Measurements from ENCODE around the genes NDST4 and METTL14.

DNA sequence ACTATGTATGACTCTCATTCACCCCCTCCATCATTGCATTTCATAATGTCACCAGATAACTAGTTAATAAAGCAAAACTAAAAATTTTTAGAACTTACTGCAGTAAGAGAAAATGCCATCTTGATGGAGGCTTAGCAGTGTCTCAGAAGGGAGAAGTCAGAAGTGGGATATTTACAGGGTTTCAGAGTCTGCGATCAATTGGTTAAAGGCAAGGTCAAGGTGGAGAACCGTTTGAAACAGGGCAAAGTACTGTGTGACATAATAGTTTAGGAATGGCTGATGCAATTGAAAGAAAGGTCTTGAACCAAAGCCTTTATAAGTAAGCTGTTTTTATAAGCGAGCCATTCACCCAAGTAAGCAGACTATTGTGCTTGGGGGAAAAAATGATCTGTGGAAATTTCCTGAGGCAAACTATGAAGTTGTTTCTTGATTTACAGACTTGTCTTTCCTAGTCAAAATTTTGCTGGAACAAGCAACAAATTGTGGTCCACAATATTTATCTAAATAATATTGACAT, 327.4 kb downstream of the CAMK2D start:
- PRO-cap: no peak

GRCh38 chr4:113471784-113472367, 289.7 kb downstream of the CAMK2D start:
- PRO-cap: no peak

GRCh38 chr4:113740733-113741205, 20.8 kb downstream of the CAMK2D start:
- PRO-cap: no peak

DNA sequence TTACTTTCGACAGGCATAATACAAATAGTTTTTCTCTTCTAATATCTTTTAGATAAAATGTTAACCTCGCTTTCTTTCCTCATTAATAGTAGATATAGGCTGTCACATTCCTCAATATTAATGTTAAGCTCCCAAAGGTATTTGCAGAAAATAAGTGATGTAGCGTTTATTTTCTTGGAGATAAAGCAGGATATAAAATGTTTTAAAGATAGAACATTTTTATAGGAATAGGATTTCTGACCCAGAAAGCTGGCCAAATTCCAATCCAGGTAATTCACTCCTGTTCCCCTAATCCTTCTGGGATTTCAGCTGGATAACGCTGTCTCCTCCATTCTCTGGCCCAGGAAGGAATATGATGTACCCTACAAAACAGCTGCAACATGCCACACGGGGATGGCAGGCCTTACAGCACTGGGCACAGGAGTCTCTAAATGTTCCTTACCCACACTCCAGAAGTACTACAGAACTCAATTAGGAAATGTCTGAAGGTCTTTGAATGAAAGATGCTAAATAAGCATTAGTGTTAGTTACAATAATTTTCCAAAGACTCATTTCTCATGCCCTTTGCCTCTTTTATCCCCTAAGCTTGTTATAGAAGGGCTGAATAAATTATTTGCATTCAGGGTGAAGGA, 15.9 kb downstream of the CAMK2D start:
- PRO-cap: no peak

DNA sequence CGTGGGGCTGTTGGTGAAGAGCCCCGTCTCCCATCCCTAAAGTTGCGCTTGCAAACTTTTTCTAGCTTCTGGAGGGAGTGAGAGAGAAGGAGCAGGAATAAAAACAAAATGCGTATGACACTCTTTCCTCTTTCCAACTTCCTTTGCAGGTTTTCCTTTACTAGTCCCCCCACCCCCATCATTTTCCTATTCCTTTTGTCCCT, 461 bp upstream of the ARSJ start:
- PRO-cap: no peak

GRCh38 chr4:114015645-114015920, 36.1 kb upstream of the ARSJ start:
- PRO-cap: unidirectional peak, plus-strand start at chr4:114015804

GRCh38 chr4:114615405-114615923, 16.9 kb downstream of the UGT8 start:
- PRO-cap: no peak

DNA sequence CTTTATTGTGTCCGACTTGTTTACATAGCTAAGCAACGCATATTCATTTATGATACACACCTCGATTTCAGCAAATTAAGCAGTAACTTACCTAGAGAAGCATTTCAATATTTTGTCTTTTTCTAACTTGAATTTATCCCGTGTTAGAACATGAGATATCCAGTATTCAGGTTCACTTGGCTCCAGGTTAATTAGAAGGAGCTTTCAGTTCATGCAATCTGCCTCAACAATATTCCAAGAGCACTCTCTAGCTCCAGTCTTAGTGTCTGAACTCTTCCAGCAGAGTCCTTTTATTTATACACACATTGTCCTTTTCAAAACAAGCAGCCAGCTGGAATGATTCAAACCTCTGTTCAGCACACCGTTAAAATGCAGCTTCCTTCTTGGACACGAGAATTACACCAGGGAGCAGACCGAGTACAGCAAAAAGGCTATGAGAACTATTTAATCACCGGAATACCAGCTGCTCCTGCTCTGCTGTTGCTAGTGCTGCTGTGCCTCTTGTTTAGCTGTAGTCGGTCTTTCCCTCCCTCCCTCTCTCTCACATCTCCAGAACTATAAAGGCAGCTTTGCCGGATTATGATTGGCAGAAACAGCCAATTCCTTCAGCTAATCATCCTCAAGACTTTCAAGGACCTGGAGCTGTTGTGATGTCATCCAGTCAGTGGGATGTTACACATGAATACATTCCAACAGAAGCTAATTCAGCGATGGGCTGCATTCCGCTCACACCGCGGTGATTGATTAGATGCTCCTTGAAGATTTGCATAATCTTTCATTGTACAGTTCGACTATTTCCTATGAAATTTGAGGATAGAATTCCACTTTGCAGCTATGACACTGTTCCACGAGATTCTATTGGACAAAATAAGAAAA, at the start of gene NDST4:
NDST4 (minus strand) TSS at position 268 of the 876 bp plus-strand sequence.
- PRO-cap: no peak

DNA sequence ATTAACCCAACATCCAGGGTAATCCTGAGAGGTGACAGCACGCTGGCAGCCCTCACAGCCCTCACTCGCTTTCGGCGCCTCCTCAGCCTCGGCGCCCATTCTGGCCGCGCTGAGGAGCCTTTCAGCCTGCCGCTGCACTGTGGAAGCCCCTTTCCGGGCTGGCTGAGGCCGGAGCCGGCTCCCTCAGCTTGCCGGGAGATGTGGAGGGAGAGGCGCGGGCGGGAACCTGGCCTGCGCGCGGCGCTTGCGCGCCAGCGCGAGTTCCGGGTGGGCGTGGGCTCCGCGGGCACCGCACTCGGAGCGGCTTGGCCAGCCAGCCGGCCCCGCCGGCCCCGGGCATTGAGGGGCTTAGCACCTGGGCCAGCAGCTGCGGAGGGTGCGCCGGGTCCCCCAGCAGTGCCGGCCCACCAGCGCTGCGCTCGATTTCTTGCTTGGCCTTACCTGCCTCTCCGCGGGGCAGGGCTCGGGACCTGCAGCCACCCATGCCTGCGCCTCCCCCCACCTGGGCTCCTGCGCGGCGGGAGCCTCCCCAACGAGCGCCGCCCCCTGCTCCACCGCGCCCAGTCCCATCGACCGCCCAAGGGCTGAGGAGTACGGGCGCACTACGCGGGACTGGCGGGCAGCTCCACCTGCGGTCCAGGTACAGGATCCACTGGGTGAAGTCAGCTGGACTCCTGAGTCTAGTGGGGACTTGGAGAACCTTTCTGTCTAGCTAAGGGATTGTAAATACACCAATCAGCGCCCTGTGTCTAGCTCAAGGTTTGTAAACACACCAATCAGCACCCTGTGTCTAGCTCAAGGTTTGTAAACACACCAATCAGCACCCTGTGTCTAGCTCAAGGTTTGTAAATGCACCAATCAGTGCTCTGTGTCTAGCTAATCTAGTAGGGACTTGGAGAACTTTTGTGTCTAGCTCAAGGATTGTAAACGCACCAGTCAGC, 87.2 kb downstream of the PRSS12 start:
- PRO-cap: bidirectional peak, plus-strand start at position 300 of the sequence, minus-strand start at position 196 of the sequence

- PRO-cap: no peak
These were observed 76.2 kb downstream of the PRSS12 start for GRCh38 chr4:118276574-118277088.

- PRO-cap: bidirectional peak, plus-strand start at chr4:118685449, minus-strand start at chr4:118685279; bidirectional peak, plus-strand start at chr4:118685689, minus-strand start at chr4:118685618
These were observed at the start of gene METTL14 for GRCh38 chr4:118685114-118686097. Gene METTL14 (plus strand): TSS chr4:118685392.

DNA sequence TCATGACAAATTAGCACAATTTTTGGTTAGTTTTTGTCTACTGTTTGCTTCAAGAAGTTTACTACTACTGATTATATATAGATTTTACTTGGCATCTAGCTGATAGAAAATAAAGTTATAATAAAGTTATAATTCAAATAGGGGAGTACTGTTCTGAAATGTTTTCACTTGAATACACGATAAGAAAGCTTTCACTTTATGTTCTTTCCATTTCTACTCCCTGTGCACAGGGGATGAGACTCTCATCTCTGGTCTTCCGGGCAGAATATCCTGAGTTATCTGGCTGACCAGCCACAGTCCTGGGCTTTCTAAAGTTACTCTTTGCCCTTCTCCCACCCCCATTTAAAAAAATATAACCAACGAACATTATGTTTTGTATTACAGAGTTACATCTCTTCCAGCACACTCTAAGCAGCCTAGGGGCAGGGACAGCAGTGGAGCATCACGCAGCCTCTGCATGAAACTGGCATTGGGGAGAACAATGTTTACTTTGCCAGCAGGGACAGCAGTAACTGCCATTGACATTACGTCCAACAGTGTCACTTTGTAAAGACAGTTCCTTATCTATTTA, 64.2 kb downstream of the METTL14 start:
- PRO-cap: no peak

- PRO-cap: no peak
These were observed 65.6 kb downstream of the SEC24D start for GRCh38 chr4:118770254-118770856.

GRCh38 chr4:118816766-118817402, 19.0 kb downstream of the SEC24D start:
- PRO-cap: no peak

DNA sequence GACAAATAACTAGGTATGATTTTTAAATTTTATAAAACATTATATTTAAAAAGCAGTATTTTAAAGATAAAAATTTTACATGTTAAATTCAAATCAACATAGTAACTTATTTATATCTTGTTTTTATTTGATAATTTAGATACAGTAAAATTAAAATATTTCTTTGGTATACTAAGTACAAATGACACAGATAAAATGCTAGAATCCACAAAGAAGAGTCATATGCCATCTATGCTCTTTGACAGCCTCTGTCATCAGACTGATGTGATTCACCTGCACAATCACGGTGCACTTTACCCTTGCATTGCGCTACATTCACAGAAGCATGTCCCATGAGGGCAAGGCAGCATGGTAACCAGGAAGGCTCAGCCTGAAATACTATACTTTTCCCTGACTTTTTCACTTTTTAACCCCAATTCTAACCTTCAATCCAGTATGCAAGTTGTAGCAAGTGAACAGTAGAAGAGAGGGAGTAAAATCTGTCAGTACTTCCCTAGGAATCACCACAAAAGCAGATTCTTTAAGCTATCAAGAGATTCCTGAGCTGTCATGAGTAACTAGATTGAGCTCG, 14.3 kb downstream of the SEC24D start:
- PRO-cap: no peak

GRCh38 chr4:118834830-118835553, 934 bp downstream of the SEC24D start:
- PRO-cap: unidirectional peak, plus-strand start at chr4:118835355

- PRO-cap: no peak
These were observed 688 bp downstream of the SYNPO2 start for GRCh38 chr4:118889329-118889754.

GRCh38 chr4:118916456-118917121, 27.9 kb downstream of the SYNPO2 start:
- PRO-cap: no peak

GRCh38 chr4:118941484-118942170, 53.0 kb downstream of the SYNPO2 start:
- PRO-cap: no peak

GRCh38 chr4:118988923-118989821, 100.5 kb downstream of the SYNPO2 start:
- PRO-cap: no peak